Mononuclear cell (primary cell): Measurements from ENCODE around the gene UCN3.

GRCh38 chr10:3624294-3624808 is 160.7 kb downstream of the KLF6 start:
- RRBS, result no CpG with 5 or more reads among the region's 8 CpGs

- RRBS, result no CpG with 5 or more reads among the region's 17 CpGs
These were observed 57.6 kb downstream of the KLF6 start for GRCh38 chr10:3727290-3727913.

GRCh38 chr10:3755461-3756134 is 29.4 kb downstream of the KLF6 start:
- RRBS, result no CpG with 5 or more reads among the region's 10 CpGs

DNA sequence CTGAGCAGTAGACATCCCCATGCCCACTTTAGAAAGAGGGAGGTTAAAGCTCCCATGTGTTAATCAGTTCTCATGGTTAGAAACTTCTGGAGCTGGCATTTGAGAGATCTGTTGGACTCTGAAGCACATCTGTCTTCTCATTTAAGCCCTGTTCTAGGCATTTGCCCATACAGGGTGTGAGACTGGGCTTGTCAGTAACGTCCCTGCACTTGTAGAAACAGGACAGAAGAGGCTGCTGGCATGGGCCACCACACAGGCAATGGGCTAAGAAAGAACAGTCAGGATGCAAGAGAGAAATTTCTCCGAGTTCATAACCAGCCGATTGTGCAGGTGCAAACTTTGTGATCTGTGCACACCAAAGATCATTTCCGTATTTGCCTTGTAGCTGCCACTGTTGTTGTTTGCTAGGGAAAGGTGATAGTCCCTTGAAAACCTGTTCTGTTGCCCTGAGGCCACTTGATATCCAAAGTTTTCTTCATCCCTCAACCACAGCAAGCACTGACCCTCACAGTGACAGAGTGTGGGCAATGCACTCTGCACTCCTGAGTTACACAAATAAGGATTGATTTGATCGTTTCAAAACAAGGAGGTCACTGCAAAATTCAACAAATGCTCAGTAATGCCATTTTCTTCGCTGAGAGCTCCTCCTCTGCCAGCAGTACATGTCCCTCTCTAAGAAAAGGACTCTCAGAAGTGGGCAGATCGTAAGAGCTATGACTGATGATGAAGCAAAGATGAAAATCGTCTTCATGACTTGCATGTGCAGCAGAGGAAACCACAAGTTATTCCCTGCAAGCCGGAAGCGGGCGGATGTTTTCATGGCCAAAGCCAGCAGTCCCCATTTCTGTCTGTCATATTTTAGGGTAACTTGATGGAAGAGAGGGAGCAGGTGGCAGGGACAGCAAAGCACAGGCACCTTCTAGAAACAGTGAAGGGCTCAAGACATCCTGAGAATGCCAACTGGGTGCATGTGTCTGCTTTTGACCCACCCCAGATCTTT is 20.2 kb downstream of the KLF6 start:
- RRBS, result no CpG with 5 or more reads among the region's 11 CpGs

DNA sequence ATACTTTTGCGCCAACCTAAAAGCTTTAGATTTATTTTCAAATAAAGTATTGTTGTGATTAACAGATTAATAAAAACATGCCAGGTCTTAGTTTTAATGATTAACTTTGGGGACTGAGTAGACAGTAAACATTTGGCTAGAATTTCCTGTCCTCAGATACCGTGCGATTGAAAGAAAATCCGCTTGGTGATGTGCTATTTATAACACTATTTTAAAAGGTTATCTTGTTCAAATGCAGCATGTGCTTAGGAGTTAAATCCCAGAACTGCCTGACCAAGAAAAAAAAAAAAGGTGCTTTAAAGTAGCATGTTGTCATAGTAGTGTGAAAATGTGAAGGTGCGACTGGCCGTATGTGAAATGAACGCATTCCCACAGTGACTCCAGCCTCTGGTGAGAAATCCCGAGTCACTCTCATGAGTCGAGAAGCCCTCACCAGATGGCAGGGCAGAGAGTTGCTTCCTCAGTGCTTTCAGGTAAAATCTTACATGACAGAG is 18.2 kb upstream of the KLF6 start:
- RRBS, result no CpG with 5 or more reads among the region's 9 CpGs

- RRBS, result no CpG with 5 or more reads among the region's 3 CpGs
These were observed 22.1 kb upstream of the KLF6 start for GRCh38 chr10:3807171-3807506.

DNA sequence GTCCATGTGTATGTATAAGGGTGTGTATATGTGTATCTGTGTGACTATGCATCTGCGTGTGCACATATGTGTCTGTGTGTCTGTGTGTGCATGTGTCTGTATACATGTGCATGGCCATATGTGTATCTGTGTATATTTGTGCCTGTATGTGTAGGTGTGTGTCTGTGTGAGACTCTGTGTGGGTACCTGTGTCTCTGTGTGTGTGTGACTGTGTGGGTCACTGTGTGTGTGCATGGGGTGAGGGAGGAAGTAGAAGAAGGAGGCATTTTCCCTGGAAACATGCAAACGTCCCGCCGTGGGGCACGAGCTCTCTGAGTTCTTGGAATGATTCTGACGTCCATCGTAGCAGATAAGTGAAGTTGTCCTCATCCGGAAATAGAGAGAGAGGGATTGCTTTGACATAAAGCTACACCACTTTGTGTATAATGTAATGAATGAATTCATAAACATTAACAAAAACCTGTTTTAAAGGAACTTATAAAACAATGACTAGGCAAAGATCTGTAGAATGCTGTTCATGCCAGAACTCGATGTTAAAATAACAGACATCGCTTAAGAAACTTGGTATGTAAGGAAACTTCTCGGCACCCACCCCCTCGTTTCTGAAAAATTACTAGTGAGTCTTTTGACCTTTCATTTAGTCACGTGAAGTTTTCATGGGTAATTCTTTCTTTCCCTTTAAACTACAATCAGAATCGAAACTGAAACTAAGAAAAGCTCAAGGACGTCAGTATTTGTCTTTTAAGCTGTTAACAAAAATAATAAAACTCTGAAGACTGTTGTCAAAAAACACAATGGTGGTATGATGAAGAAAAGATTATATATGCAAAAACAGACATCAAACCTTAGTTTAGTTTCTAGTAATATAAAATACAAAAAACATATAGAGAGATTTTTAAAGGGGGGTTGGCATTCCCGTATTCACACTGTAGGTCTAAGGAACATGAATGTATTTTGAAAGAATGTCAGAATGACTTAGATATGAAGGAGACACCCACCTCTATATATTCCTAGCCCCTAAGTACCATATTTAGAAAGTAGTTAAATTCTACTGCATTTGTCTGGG is 43.7 kb upstream of the KLF6 start:
- RRBS, result no CpG with 5 or more reads among the region's 16 CpGs

GRCh38 chr10:3951863-3952232 is 166.8 kb upstream of the KLF6 start:
- RRBS, result no CpG with 5 or more reads among the region's 12 CpGs

DNA sequence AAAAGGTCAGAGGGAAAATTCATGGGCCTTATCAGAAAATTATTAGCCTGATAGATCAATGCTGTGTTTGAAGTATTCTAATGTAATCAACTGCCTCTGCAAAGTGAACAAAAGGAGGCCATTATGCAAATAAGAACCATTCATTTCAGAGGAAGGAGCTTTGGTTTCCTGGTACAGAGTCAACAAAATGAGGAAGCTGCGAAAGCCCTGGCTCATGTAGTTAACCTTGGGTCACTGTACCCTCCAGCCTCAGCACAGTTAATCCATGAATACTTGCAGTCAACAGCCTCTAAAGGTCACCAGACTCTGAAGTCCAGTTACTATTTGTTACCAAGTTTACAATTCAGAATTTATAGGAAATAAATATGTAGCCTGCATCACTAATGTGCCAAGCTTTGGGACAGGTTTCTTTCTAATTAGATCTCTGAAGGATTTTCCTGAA is 343.0 kb upstream of the KLF6 start:
- RRBS, result no CpG with 5 or more reads among the region's 1 CpG

DNA sequence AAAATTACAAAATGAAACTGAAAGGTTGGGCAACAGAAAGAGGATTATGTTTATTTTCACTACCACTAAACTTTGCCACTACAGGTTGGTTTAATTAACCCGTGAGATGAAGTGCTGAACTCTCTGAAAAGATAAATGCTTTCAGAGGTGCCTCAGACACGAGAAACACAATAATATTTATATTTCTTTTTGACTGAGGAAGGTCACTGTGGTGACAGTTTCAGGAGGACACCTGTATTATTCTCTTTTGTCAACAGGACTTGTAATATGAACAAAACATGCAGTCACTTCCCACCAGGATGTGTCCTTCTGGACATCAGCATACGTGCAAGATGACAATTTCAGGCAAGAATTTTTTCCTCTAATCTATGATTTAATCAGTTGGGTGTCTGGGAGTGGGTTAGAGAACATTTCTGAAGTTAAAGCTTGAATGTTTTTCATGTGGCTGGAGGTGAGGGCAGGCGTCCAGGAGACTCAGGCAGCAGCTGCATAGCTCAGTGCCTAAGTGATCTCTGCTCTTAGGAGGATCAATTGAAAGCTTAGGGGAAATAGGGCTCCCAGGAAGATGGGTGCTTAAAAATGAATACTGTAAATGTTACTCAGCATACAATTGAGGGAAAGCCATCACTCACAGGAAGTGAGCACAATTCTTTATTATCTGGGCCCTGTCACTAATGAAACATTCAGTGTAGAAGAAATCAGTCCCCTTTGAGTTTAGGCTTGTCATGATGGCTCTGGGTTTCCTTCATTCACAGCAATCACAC is 457.5 kb upstream of the KLF6 start:
- RRBS, result no CpG with 5 or more reads among the region's 4 CpGs

GRCh38 chr10:4243379-4244122 is 458.5 kb upstream of the KLF6 start:
- RRBS, result no CpG with 5 or more reads among the region's 4 CpGs

DNA sequence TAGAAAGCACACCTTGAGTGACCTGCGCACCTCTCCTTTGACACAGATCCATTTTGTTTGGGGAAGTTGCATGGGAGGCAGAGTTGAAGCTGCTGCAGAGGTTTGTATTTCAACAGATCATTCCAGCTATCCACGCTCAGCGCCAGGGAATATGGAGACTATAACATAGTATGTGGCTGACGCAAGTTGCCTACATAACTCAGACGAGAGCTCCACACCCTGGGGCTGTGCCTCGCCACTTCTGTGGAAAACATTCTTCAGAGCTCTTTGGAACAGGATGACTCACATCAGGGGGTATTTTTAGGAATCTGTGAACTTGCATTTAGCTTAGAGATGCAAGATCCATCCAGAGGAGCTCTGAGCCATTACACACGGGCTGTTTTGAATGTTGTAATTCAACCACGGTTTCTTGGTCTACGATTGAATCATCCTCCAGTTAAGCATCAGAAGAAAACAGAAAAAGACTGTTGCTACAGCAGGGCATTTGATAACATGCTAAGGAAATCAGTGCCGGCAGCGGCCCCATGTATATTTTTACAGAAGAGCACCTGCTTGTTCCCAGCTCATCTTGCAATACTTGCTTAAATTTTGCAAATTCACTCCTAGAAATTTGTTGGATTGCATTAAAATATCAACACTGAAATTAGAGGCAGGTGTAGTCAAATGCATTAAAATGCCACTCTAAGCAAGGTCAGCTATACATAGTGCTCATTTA is 481.4 kb upstream of the AKR1E2 start:
- RRBS, result no CpG with 5 or more reads among the region's 11 CpGs

DNA sequence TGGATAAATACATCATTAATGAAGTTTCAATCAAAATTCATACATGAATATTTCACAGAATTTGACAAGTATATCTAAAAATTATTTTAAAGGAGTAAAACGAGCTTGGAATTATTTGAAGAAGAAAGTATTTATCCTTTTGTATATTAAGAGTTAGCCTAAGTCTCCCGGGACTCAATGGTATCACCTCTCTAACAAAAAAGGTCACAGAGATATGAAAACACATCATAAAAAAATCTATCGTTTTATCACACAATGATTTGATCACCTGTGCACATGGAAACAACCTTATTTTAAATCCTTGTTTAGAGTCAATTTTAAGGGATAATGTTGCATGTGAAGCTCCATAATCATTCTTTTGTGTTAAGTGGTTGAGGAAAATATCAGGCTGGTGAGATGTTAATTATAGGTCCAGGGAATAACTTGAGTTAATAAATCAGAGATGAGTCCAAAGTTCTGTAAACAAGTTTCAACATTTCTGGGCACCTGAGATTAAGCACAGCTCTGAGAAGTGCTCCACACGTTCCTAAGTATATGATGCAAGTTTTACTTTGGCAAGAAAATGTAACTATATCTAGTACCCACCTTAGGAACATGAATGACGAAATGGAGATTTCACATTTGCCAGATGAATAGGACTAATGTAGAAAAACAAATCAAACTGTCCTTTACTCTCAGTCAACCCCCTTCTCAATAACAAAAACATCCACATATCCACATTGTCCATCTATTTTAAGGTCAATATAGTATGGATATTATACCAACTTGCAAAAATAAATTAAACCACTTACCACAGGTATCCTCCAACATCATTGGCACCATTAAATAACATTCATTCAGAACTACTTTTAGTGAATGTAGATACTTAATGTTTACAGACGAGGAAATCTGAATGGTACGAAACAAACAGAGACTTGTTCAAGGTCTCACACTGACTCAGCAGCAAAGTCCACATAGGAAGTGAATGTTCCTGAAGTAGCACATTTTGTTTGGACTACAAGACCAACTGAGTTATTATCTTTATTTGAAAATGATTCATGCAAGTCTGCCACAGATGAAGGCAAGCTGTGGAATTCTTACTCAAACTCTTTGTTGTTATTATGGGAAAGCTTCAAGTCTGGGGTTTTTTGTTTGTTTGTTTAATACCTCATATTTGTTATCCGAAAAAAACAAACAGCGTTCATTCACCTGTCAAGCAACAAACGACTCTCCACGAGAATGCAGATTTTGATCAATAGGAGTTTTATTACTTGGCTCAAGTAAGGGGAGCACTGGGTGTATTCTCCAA is 148.3 kb upstream of the AKR1E2 start:
- RRBS, result no CpG with 5 or more reads among the region's 11 CpGs

- RRBS, result no CpG with 5 or more reads among the region's 8 CpGs
These were observed 92.8 kb upstream of the AKR1E2 start for GRCh38 chr10:4733010-4733791.

DNA sequence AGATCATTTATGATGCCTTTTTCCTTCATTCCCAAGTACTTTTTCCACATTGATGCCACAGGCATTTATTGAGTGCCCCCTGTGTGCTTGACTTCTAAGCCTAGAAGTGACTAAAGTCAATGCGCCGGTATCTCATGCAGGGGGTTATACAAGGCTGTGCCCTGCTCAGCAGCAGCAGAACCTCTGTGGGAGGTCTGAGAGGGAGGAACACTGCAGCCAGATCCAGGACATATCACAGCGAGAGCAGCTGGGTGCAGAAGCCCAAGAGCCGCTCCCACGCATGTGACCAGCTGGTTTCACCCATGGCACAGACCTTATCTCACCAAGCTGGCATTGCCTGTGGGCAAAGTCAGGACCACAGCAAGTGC is 31.7 kb upstream of the AKR1C1 start:
- RRBS, result no CpG with 5 or more reads among the region's 5 CpGs

DNA sequence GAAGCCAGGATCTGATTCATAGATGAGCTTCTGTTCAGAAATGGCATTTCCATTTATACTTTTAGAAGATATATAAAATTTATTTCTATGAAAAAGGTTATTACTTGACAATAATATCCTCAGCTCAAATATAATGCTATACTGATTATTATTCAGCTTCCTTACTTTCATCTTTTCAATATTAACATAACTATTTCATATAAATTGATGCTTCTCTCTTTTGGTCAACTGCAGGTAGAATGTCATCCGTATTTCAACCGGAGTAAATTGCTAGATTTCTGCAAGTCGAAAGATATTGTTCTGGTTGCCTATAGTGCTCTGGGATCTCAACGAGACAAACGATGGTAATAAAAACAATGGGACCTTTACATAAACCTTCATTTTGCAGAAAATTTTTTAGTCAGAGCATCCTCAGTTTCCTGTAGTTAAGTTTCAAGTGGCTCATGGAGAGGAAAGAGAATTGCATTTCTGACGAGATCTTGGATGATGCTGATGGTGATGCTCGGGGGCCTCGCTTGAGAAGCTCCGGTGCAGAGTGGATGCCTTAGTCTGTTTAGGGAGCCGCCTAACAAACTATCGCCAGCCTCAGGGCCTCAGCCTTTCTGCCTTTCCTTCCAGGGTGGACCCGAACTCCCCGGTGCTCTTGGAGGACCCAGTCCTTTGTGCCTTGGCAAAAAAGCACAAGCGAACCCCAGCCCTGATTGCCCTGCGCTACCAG is 7.8 kb downstream of the AKR1C3 start:
- RRBS, result no CpG with 5 or more reads among the region's 15 CpGs

DNA sequence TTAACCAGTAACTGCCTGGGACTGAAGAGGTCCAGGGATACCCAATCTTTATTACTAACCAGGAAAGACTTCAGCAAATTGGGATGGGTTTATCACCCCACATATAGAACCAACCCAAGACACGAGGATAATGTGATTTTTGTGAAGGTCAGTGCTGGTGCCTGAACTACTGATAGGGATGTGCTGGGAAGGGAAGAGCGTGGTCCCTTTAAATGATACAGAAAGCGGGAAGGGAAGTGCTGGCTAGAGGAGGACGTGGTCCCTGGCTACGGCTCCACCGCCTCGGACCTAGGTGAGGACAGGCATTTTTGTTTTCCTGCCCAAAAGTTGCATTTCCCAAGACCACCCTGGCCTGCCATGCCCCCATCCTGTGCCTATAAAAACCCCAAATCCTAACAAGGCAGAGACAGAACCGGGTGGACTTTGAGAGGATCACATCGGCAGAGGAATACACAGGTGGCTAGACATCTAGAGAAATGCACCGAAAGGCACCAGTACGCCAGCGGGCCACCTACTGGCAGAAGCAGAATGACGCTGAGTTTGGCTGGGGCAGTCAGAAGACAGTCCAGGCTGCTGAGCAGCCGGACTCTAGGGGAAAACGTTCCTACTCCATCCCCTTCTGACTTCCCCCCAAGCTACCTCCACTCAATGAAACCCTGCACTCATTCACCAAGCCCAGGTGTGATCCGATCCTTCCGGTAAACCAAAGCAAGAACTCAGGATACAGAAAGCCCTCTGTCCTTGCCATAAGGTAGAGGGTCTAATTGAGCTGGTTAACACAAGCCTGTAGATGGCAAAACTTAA is 2.7 kb downstream of the AKR1C4 start:
- RRBS, result no CpG with 5 or more reads among the region's 17 CpGs

- RRBS, result 88% methylated on average over 6 of the region's 21 CpGs
These were observed at the start of gene UCN3 for GRCh38 chr10:5364689-5365277. Gene UCN3, plus strand, starts transcription at chr10:5364966.

DNA sequence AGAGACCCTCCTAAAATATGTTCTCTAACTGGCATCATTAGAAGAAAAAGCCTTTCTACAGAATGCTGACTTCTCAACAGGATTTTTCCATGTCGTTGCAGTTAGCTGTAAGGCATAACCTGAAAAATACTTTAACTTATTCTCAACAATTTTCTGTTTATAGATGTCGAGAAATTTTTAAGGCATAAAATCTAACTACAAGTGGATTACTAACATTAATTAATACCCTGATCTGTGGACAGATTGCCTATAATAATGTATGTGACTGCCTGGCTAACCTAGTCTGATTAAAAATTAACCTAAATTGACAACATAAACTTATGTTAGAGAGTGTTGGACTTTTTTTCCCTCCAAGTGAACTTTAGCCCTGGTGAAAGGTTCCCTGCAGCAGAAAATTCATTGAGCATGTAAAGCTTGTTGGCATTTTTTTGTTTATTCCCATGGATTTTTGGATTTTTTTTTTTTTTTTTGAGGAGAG is 35.9 kb downstream of the NET1 start:
- RRBS, result no CpG with 5 or more reads among the region's 2 CpGs

DNA sequence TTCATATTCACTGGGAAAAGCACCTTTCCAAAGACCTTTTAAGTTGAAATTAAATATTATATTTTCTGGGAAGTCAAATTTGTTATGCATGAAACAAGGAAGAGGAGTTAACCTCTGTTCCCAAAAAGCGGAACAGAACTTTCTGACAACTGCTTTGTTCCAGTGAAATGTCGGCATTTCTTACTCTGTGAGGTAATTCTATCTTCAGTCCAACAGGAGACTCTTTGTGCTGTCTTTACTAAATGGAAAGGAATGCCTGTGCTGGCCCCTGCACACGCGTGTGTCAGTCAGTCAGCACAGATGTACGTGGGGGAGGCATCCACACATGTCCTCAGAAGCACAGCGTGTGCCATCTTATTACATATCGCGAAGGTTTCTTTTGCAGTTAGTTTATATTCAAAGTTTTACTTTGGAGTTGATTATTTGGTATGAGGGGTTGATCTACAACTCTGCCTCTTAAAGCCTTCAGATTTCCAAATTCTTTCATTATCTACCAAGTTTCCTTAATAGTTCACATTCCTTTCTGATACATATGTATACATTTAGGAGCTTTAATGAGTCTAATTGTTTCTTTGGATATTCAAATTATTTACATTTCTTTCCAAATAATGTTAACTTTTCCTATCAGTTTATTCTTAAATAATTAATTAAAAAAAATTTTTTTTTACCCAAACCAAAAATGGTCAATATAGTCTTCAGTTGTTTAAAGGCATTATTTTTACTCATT is 37.6 kb downstream of the NET1 start:
- RRBS, result no CpG with 5 or more reads among the region's 8 CpGs